ENCODE data around the gene SKIDA1.

DNA sequence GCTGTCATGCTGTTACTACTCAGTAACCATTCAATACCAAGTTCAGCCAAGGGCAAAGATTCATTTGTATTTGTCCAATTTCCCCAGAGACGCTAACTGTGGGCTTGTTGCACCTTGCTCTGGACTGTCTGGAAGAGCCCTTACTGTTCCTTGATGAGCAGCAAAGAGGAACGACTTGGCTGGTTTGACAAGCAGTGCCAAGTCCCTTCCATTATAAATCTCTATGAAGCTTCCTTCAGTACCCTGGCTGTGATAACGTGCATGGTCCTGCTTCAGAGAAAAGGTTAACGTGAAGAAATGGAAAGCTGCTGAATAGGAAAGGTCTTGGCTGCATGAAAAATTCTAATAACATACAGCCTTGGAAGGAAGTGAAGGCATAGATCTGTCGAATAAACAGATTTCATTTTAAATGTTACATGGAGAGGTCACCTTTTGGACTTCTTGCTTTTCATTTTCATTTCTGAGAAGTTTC lies 2.0 kb downstream of the MALRD1 start:
- PRO-cap: no peak

DNA sequence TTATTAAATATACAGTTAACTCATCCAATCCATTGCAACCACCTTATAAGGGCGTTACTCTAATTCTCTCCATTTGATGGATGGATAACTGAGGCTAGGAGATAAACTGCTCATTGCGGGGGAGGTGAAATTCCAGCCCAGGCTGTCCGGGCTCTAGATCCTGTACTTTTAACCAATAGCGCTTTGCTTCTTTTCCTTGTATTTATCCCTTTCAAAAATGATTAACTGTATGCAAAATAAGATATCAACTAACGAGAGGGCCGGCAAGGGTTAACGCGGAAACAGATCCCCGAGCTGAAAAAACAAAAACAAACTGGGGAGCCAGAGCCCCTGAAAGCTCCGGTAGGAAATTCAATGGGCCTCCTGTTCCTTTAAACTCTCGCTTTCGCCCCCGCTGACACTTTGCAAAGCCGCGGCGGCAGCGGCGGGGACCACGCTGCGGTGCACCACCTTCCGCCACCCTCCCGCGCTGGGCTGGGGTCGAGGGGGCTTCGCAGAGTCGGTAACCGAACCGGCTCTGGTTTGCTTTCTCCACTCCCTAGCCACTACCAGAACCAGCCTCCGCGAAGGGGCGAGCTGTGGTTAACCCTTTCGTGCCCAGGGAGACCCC lies 984 bp upstream of the PLXDC2 start:
- PRO-cap: no peak

GRCh38 chr10:19835360-19836172 lies 19.3 kb downstream of the PLXDC2 start:
- PRO-cap: no peak

- PRO-cap: no peak
These were observed 264.7 kb downstream of the PLXDC2 start for GRCh38 chr10:20080792-20081566.

DNA sequence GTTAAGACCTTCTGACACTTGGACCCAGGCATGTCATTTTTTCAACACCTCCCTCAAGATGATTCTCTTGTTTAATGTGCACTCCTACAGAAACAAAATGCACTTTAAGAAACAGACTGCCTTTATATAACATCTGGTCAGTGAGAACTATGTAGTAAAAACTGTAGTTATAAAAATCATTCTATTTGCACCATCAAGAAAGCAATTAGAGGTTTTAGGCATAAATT lies 269.4 kb downstream of the PLXDC2 start:
- PRO-cap: no peak

- PRO-cap: no peak
These were observed 5.8 kb downstream of the NEBL start for GRCh38 chr10:20891406-20891655.

GRCh38 chr10:21212160-21212798 lies 313.2 kb downstream of the SKIDA1 start:
- PRO-cap: no peak

GRCh38 chr10:21330018-21330362 lies 195.5 kb downstream of the SKIDA1 start:
- PRO-cap: no peak

- PRO-cap: bidirectional peak, plus-strand start at chr10:21526001, minus-strand start at chr10:21525988
These were observed at the start of gene SKIDA1 for GRCh38 chr10:21525210-21526212. Gene SKIDA1, minus strand, starts transcription at chr10:21525682.

- PRO-cap: no peak
These were observed 10.1 kb downstream of the MLLT10 start for GRCh38 chr10:21544198-21544554.

DNA sequence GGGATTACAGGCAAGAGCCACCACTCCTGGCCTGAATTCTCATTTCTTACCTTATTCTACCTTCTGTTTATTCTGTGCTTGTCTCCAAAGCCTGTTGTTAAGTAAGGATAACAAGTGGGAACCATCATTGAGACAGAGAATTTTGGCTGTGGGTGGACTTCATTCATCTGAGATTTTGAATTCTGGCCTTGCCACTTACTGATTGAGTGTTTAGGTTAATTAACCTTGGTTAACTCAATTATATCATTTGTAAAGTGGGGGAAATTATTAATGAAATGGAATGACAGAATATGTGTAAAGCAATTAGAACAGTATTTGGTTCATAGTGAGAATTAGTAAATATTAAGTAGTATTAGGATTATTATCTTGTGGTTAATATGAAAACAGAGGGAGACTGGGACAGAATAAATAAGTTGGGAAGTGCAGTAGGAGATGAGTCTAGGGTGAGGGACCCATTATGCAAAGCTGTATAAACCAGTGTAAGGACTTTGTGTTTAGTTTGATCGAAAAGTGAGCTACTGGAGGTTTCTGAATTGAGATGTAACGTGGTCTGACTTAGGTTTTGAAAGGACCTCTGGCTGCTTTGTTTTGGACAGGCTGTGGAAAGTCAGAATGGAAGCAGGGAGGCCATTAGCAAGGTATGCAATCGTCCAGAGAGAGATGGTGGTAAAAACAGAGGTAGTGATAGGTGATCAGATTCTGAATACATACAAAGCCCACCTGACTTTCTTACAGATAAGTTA lies 118.3 kb downstream of the MLLT10 start:
- PRO-cap: no peak

- PRO-cap: no peak
These were observed 121.5 kb downstream of the MLLT10 start for GRCh38 chr10:21655416-21655998.

DNA sequence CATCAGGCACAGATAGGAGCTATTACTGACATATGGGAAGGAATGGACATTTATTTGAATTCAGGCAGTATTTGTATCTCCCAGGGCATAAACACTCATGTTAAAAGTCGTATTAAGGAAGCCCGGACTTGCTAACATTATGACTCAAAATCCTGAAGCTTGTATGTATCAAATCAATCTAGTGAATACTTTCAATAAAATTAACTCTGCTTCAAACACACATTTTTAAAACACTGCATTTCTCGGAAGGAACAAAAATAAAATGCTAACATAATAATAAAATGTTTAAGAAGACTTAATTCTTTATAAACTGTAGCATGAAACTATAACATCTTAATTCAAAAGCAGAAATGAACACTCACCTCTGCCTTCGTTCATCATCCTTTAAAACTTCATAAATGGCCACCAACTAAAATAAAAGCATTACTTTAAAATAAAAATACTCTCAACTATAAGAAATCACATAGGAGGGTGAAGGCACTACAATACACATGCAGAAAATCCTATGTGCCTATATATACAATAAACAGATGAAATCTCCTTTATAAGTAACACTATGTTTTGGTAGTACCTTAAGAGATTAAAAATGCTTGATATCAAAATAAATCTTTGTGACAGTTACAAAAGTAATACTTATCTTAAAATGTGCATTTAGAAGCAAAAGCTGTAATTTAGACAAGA lies 75.2 kb downstream of the DNAJC1 start:
- PRO-cap: no peak

GRCh38 chr10:22002341-22002655 lies 1.2 kb downstream of the DNAJC1 start:
- PRO-cap: bidirectional peak, plus-strand start at chr10:22002934, minus-strand start at chr10:22002605

- PRO-cap: no peak
These were observed 114.4 kb downstream of the PIP4K2A start for GRCh38 chr10:22599762-22600605.

DNA sequence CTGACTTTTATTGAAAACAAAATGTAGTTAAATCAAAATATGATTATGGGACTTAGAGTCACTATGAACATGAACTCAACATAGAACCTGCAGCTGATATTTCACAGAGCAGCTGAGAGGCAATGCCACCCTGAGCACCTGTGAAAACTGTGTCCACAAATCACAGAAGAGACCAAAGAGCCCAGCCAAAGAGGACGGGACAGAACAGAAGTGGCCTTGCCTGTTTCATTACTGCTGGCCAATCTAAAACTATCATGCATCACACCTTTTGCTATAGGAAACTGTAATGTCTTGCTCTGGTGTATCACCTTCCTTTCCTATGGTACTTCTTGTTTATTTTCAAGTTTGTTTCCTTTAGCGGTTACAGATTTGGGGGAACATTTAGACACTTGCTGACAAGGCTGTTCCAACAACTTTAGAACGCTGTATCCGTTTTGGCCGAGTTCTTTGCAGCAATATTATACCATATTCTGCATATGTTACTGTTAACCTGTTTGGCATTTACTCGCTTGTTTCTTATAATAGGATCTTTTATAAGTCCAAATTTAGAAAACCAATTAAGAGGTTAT lies 80.3 kb downstream of the PIP4K2A start:
- PRO-cap: no peak

- PRO-cap: no peak
These were observed 68.0 kb downstream of the PIP4K2A start for GRCh38 chr10:22646190-22646968.

DNA sequence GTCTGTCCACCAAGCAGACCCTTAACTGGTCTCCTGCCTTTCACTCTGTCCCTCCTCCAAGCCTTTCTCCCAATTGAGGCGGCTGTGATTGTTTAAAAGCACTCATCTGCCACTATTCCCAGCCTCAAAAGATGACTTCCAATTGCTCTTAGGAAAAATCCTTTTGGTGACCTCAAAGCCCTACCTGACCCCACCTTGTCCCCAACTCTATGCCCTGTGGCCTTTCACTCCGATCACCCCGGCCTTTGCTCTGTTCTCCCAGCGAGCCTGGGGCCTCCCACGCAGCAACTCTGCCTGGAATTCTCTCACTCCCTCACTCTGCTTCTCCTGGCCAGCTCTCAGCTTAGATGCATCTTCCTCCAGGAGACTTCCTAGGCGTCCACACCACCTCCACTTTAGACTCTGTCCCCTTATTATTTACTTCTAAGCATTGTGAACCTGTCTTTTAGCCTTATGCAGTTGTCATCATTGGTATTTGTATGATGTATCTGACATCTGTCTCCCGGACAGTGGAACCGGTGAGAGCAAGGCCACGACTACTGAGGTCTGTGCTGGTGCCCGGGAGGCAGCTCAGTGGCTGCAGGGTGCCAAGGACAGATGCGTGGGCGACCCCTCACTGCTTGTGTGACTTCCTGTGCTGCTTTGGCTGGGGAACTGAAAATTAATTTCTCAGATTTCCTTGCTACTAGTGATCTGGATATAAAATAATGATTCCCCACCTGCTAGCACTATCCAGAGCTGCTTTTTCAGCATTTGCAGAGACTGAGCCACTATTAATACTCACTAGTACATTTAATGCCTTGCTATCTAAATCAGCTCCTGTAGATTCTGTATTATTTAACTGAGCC lies 63.0 kb downstream of the PIP4K2A start:
- PRO-cap: no peak

DNA sequence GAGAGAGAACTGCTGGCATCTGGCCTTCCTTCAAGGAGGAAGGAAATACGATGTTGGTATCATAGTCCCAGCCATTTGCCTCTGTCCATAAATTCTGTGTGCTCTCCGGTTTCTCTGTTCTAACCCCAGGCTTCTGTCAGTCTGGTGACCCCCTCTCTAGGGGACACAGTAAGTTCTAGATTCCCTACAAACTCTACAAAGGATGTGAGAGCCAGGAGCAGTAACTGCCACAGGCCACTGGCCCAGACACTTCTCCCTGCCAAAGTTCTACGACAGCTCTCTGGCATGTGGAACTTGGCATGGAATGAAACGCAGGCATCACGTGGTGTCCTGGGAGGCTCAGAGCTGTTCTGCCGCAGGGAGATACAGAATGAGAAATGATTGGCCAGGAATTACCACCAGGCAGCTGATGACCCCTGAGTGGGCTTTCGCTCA lies 29.9 kb upstream of the MSRB2 start:
- PRO-cap: no peak

- PRO-cap: no peak
These were observed 27.9 kb upstream of the MSRB2 start for GRCh38 chr10:23067515-23067831.

Data from penis (tissue), 1 donor.